ENCODE data around the gene DEF6.

DNA sequence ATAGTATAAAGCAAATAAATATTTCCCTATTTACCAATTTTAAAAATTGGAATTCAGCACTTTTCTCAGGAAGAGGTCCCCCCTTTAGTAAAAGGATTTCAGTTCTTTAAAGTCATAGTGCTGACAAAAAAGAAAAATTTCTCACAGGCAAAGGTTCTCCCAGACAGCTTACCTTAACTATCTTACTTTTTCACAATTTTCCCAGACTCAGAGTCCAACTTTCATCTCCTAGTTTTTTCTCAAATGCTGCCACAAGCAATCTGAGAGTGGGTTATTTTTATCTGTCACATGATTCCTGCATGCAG, 50.0 kb upstream of the SMIM29 start:
- PRO-cap, result no peak

GRCh38 chr6:34318964-34320017, 70.5 kb upstream of the SMIM29 start:
- PRO-cap, result no peak
- RRBS, result no CpG with 5 or more reads among the region's 6 CpGs

DNA sequence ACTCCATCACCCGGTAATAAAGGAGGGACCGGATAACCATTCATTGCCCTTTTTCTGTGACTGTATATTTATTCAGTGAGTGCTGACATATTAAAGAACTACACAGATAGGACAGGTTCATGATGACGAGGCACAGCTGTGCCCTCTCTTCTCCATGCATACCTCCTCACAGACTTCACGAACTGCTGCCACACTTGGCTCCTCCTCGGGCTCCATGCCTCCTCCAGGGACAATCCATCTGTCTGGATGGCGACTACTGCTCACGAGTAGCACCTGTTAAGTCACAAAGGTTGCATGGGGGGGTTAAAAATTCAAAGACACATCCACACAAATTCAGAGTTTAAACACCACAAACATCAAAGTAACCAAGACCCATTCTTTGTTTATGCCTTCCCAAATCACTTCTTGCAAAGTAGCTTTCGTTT, 50.8 kb downstream of the NUDT3 start:
- PRO-cap, result no peak
- RRBS, result no CpG with 5 or more reads among the region's 8 CpGs

DNA sequence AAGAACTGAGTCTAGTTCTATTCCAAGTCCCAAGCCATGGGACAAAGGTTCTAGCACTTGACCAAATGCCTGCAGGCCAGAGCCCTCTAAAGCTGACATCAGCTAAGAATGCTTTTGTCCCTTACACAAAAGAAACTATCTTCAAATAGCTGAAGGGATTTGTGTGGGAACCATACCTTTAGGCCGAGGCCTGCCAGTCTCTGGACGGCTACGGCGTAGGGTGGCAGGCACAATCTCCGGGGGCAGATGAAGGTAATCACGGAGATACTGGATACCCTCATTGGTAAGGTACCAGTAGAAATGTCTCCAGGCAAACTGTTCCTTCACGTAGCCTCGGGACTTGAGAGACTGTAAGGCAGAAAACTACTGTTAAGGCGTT, 1.4 kb downstream of the RPS10 start:
- PRO-cap, result no peak
- RRBS, result no CpG with 5 or more reads among the region's 9 CpGs

DNA sequence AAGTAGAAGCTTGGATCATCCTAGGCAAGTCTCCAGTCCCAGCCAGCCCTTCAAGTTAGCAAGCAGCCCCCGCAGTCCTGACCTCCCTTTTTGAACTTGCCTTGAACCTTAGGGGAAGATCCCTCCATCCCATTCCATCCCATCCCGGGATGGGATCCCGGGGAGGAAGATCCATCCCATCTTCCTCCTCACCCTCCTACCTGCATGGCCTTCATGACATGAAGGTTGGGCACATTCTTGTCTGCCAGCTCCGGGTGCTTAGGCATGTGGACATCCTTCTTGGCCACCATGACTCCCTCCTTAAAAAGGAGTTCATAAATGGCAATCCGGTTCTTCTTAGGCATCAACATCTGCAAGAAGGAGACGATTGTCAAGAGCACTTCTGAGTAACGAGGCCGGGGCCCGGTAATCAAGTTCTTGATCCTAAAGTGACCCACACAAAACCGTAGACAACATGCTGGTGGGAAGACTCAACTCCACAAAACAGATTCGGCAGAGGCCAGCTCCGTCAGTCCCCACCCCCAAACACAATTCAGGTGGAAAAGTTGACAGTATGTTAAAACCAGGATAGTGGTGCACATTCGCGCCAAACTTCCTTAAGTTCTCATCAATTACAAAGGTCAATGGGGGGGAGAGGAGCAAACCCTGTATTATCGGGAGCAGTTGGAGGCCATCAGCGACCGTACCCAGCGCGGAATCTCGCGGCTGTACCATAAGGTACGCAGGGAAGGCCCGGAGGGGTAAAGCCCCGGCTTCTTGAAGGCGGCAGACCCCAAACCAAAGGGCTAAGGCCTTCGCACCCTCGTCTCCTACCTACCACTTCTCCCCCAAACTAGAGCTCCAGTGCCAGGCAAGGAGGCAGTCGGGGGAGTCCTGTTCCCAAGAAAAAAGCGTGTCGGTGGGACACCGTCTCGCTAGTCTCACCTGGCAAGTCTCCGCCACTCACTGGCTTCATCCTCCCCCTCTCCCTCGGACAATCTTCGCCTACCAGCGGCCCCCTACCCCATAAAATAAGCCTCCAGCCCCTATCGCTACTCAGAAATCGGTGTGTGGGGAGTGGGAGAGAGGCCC, 662 bp downstream of the RPS10 start:
- PRO-cap, result no peak
- RRBS, result 65% methylated on average over 2 of the region's 38 CpGs

DNA sequence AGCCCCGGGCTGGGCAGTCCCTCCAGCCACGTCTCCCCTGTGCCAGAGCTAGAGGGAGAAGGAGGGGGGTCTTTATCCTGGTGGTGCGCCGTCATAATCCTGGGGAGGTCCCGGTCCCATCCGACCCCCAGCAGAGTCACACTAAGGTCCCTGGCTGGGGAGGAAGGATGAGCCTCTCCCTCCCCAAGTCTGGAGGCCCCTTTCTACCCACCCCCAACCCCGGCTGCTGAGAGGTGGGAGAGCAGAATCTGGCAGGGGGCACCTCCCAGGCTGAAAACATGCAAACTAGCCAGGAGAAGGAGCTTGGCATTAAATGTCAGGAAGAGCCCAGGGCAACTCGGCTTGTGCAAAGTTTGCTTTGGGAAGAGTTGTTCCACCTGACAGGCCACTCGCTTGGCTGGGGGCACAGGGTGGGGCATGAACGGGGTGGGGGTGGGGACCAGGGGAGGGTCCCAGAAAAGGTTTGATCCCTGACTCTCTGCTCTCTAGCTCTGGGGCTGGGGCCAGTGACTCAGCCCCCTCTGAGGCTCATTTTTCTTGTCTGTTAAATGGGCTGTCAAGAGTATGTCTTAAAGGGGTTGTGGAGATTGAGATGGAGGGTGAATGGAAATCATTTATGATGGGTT, 3.0 kb downstream of the SPDEF start:
- PRO-cap, result no peak
- RRBS, result 87% methylated on average over 7 of the region's 10 CpGs

DNA sequence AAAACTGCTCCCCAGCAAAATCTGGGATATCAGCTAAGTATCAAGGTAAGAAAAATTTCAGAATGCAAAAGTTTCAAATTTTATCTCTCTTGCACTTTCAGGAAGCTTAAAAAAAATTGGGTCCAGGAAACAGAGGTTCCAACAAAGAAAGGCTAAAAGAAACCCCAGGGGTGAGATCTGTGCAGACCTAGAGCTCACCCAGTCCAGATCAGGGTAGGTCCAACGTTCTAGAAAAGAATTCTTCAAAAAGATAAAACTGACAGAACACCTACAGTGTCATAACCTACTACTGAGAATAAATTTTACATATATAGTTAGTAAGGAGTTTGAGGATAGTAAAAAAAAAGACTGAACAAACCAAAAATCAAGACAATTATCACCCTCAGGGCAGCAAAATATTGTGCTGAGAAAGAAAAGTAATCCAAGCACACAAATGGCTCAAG, 23.4 kb downstream of the ILRUN start:
- PRO-cap, result no peak
- RRBS, result no CpG with 5 or more reads among the region's 1 CpG

DNA sequence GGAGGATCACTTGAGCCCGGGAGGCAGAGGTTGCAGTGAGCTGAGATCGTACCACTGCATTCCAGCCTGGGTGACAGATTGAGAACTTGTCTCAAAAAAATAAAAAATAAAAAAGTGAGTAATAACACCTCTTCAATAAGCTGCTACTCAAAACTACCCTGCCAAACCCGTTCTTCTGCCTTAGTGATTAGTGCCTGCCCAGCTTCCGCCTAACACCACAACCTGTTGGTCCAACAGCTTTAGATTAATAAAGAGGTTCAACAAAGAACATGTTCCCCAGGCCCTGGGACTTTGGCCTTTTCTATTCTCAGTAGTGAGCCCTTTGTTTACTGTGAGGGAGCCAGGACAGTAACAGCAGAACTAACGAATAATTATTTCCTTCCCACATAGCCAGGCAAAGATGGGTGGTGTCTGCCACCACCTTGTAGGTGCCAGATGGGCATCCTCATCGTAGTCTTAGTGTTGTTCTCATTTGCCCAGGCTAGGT, 11.5 kb upstream of the SNRPC start:
- PRO-cap, result no peak
- RRBS, result no CpG with 5 or more reads among the region's 6 CpGs

GRCh38 chr6:34793073-34793404, 1.2 kb downstream of the BLTP3A start:
- PRO-cap, result no peak
- RRBS, result no CpG with 5 or more reads among the region's 7 CpGs

GRCh38 chr6:34934540-34934962, 45.5 kb downstream of the ANKS1A start:
- PRO-cap, result no peak
- RRBS, result no CpG with 5 or more reads among the region's 5 CpGs

- PRO-cap, result bidirectional peak, plus-strand start at chr6:35018142, minus-strand start at chr6:35017800
- RRBS, result 24% methylated on average over 5 of the region's 31 CpGs
Observed at GRCh38 chr6:35017413-35018360, 123.5 kb downstream of the TCP11 start.

- PRO-cap, result no peak
- RRBS, result no CpG with 5 or more reads among the region's 9 CpGs
Observed at GRCh38 chr6:35047591-35048283, 93.4 kb downstream of the TCP11 start.

DNA sequence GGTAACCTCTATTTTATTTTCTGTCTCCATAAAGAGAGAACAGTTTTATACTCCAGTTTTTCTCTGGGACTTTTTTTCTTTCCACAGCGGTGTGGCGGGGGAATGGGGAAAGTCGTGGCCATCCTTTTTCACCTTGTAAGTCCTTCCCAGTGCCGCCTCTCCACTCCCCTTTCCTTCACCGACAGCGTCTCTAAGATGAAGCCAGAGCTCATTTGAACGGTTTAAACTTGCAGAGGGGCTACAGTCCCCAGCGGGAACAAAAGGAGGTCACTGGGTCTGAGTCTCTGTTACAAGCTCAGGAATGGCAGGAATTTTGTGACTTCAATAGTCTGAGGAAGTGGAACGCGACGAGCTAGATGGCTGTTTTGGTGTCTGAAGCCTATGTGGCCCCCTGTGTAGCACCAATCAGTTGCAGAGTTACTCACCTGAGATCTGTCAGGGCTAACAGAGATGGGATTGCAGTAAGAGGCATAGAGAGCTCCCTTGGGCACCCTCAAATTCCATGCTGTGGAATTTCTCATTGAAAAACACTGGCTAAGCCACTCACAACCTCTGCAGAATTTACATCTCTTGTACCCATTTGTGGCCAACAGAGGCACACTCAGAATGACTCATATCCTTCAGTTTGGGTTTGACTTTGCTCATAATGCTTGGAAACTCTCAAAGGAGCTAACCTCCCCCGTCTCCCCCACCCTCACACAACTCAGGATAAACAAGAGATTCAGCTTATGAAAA, 7.0 kb upstream of the TCP11 start:
- PRO-cap, result unidirectional peak, plus-strand start at position 327 of the sequence
- RRBS, result no CpG with 5 or more reads among the region's 12 CpGs

GRCh38 chr6:35165552-35166333, 24.6 kb upstream of the TCP11 start:
- PRO-cap, result no peak
- RRBS, result no CpG with 5 or more reads among the region's 3 CpGs

GRCh38 chr6:35280804-35281345, 16.7 kb upstream of the DEF6 start:
- PRO-cap, result no peak
- RRBS, result no CpG with 5 or more reads among the region's 5 CpGs

GRCh38 chr6:35297362-35298014, at the start of gene DEF6:
DEF6 (plus strand) TSS chr6:35297818.
- PRO-cap, result unidirectional peak, plus-strand start at chr6:35297818
- RRBS, result 10% methylated on average over 7 of the region's 28 CpGs

DNA sequence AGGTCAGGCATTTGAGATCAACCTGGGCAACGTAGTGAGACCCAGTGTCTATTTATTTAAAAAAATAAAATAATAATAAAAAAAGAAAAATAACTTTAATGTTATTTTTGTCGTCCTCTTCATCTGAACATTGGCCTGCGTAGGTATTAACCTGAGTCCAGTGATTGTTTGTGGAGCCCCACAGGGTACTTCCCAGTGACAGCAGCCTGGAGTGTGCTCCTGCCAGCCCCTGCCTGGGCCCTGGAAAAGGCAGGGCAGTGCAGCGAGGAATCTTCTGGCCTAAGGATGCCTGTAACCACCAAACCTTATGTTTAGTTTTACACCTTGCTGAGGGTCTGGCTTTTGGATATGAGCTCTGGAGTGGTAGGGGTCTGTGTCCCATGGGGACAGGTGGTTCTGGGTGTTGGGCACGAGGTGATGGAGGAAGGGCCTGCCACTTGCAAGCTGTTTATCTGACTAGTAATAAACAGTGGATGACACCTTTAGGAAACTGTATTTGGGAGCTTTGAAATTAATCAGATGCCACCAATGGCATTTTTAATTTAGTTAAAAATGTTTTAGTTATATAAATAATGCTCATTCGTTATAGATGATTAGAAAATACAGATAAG, 19.2 kb downstream of the PPARD start:
- PRO-cap, result no peak
- RRBS, result no CpG with 5 or more reads among the region's 6 CpGs

- PRO-cap, result no peak
- RRBS, result no CpG with 5 or more reads among the region's 17 CpGs
Observed at GRCh38 chr6:35362667-35364003, 20.8 kb downstream of the PPARD start.

GRCh38 chr6:35371765-35372034, 29.3 kb downstream of the PPARD start:
- PRO-cap, result no peak
- RRBS, result no CpG with 5 or more reads among the region's 1 CpG

- PRO-cap, result no peak
- RRBS, result no CpG with 5 or more reads among the region's 12 CpGs
Observed at GRCh38 chr6:35385669-35386230, 43.4 kb downstream of the PPARD start.

Data from kidney (tissue), 2 donors.